ENCODE measurements around the gene UBE2E2.

DNA sequence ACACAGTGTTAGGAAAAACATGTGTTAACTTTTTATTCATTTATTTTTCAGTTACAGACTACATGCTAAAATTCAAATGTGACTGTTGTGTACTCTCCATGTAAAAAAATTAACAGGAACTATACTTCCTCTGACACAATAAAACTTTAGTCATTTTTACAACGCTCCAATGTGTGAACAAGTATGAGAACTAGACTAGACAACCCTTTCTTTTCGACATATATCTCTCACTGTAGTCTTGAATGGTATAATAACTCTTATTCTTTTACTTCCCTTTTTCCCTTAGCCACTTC lies 587.7 kb upstream of the UBE2E2 start:
- PRO-cap = no peak

DNA sequence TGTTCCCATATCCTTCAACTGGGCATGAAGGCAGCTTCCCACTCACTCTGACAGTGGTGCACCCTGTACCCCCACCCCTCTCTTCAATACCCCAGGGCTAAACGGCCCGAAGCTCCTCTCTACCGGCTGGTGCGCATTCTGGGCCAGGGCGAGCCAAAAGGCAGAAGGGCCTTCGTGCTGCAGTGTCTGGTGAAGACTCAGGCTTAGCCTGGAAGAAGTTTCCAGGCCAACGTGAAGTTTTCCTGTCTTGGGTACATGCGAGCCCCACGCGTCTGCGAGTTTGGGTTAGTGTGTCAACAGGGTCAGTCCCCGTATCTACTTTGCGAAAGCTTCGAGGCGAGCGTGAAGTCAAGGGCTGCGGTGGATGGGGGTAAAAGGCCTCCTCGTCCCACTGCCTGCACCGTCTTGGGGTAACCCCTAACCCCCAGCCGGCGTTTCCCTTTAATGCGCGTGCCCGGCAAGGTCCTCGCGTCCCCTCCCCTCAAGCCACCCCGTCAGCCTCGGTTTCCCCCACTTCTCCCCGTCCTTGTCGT lies 759 bp upstream of the UBE2E2 start:
- PRO-cap = no peak

DNA sequence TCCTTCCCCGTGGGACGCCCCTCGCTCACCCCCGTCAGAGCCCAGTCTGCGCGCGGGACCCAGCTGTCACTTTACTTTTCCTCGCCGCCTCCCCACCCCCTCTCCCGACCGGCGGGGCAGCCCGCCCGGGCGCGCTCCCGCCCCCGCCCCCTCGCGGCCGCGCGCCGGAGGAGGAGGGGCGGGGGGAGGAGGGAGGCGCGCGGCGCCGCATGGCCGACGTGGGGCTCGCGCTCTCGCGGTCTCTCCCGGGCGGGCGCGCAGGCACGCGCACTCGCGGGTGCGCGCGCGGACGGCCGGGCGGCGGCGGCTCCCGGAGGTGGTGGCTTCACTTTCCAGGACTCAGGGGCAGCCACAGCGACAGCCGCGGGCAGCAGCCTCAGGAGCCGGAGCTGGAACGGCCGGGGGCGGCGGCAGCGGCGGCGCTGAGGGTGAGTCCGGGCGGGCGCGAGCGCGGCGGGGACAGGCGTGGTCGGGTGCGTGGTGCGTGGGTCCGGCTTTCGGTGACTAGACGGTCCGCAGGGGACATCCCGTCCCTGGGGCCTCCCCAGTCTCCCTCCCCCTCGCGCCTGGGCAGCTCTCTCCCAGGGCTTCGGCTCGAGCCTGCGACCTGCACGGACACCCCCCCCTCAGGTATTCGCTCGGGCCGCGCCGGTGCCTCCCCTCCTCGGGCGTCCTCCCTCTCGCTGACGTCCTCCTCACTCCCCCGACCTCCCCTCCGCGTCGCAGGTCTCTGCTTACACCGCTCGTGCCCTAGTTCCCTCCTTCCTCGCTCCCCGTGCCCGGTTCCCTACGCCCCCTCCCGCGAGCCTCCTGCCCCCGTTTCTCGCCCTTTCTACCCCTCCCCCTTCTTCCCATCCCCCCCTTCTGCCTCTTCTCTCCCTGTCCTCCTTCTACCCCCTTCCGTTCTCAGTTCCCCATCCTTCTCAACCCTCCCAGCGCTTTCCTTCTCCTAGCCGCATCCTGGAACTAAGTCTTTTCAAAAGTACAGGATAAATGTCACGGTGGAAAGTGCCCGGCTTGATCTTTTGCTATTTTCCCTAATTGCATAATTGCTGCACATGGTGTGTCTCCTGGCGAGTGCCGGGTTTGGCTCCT lies at the start of gene UBE2E2:
TSS of gene UBE2E2 (plus strand) at position 493 of the 1,095 bp plus-strand sequence.
- PRO-cap = bidirectional peak, plus-strand start at position 270 of the sequence, minus-strand start at position 103 of the sequence; bidirectional peak, plus-strand start at position 698 of the sequence, minus-strand start at position 724 of the sequence

- PRO-cap = no peak
Observed at GRCh38 chr3:23264566-23265283, 61.6 kb downstream of the UBE2E2 start.

DNA sequence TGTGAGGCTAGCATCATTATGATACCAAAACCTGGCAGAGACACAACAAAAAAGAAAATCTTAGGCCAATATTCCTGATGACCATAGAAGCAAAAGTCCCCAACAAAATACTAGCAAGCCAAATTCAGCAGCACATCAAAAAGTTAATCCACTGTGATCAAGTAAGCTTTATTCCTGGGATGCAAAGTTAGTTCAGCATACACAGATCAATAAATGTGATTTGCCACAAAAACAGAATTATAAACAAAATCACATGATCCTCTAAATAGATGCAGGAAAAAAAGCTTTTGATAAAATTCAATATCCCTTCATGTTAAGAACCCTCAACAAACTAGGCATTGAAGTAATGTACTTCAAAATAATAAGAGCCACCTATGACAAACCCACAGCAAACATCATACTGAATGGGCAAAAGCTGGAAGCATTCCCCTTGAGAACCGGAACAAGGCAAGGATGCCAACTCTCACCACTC lies 161.7 kb downstream of the UBE2E2 start:
- PRO-cap = no peak

GRCh38 chr3:23740296-23741004 lies 65.3 kb upstream of the UBE2E1 start:
- PRO-cap = no peak

DNA sequence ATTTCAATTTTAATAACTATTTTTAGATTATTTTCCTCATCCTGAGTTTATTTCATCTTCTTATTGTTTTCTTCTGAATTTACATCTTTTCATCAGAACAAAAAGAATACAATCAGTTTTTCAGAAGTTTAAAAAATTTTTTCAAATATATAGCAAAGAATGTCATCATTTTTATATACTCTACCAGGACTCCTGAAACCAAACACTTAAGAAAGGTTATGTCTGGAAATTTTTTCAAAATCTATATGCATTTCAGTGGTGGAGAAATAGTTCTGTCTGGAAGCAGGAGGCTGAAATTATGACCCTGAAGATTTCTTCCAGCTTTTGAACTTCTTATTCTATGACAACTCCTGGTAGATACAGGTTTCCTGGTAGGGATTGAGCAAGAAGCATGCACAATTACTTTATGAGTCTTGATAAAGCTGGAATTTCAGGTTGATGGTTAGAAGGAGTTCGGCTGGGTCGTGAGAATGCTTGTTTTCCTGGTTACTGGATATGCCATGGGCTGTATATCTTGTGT lies 1.5 kb upstream of the UBE2E1 start:
- PRO-cap = unidirectional peak, plus-strand start at position 445 of the sequence

DNA sequence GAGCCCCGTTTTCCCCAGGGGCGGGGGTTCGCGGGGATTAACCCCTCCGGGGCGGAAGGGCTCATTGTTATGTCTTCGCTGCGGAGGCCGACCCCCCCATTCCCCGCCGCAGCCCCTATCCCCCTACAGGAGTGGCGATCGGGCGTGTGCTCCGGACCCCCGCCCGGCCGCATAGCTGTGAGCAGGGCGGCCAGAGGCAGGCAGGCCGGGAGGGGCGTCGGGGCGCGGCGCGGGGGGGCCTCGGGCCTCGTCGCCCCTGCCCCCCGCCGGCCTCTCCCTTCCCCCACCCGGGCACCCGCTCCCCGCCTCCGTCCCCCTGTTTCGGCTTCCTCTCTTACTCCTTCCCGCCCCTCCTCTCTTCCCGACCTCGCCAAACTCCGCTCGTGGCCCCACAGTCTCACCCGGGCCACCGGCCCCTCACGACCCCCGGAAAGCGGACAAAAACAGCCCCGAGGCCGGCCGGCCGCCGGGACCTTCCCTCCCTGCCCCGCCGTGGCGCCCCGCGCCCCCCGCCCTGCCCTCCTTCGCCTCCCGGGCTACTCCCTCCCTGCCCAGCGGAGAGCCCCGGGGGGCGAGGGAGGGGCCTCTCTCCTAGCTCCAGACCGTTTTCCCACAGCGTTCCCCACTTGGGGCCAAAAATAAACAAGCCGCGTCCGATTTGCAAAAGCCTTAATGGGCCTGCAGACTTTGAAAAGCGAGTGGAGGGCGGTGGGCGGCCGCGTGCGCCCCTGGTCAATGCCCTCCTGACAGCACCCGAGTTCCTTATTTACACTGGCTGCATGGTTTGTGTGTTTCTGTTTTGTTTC lies 866 bp downstream of the UBE2E1 start:
- PRO-cap = unidirectional peak, minus-strand start at position 773 of the sequence

DNA sequence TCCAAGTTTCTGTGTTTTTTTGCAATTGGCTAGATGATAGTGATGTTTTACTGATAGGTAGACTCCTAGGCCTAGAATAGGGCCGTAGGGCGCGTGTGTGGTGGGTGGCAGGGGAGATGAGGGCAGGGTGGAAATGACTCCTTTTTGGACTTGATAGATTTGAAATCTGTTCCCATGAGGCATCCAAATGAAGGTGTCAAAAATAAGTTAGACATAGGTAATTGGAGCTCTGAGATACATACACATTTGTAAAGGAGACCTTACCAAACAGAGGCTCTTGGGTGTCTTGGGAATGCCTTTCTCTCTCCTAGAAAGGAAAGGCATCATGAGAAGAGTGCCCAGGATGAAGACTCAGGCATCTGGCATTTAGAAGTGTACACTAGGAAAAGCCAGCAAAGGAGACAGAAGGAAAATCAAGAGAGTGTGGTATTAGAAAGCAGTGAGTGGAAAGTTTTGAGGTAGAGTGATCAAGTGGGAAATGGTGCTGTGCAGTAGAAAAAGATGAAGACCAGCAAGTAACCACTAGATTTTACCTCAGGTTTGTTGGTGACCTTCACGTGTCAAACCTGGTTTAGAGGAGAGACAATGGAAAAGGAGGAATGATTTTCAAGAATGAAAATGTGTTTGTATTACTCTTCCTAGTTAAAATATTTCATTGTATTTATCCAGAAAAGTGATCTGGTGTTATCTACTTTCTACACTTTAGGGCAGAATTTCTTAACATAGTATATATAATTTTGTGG lies 16.1 kb downstream of the UBE2E1 start:
- PRO-cap = no peak

GRCh38 chr3:24100869-24101442 lies 155.9 kb downstream of the NR1D2 start:
- PRO-cap = no peak

DNA sequence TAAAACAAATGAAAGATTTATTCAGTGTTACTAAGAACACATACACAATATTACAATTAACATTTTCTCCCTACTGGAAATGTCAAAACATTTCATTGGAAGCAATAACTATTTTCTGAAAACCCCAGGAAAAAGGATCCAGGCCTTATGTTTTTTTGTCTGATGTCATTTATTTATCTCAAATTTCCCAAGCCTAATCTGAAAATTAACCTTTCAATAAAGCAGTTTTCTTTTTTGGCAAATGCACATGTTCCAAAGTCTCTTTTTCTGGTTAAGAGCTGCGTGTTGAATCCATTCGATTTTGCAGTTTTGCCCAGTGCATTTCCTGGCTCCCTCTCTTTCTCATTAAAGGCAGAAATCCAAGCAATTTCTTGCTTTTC lies 222.3 kb downstream of the NR1D2 start:
- PRO-cap = no peak

GRCh38 chr3:24328942-24329777 lies 165.5 kb downstream of the THRB start:
- PRO-cap = no peak

GRCh38 chr3:24433649-24434359 lies 60.8 kb downstream of the THRB start:
- PRO-cap = no peak

- PRO-cap = no peak
Observed at GRCh38 chr3:24480187-24480775, 14.4 kb downstream of the THRB start.

- PRO-cap = no peak
Observed at GRCh38 chr3:27138153-27138403, 231.1 kb downstream of the NEK10 start.

DNA sequence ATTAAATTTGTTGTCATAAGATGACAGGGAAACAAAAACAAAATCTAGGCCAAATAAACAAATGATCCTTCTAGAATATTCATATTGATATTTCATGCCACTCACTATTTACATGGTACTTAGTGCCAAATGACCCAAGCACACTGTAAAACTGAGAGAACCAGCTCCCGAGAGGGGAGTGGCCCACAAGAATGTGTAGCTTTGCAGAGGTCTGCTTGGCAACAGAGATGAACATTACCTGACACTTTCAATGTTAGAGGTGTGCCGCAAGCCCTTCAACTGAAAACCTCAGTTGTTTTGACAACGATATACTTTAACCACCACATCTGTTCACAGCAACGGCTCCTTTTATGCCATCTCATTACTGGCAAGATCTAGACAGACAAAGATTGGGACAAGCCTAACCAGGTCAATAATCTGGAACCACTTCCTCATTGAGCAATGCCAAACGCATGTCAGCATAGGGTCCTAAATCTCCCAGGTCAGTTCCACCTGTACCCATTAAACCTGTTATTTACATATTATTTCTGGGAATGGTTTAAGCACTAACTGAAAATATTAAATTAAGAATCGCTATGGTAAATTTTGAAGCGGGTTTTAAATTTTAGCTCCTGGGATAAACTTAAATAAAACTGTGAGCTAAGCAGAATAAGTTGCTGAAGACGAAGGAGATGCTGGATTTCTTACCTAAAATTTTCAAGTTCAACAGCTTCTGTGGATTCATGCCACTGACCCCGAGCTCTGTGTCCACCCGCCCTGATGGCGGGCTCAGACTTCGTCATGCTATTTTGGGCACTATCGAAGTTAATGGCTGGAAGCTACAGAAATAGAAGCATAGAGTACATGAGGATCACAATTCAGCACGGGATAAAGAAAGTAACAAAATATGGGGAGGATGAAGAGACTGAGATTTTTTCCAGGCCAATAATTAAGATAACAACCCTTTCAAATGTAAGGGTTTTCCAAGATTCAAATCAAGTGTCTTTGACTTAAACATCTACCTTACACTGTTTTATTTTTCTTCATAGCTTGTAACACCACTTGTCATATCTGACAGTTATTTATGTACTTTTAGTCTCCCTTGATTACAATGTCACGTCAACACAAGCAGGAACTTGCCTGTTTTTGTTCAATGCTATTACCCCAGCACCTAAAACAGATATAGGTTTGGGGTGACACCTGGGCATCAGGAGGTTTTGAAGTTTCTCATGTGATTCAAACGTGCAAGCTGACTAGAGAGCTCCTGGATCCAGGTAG lies 23.4 kb downstream of the NEK10 start:
- PRO-cap = no peak

DNA sequence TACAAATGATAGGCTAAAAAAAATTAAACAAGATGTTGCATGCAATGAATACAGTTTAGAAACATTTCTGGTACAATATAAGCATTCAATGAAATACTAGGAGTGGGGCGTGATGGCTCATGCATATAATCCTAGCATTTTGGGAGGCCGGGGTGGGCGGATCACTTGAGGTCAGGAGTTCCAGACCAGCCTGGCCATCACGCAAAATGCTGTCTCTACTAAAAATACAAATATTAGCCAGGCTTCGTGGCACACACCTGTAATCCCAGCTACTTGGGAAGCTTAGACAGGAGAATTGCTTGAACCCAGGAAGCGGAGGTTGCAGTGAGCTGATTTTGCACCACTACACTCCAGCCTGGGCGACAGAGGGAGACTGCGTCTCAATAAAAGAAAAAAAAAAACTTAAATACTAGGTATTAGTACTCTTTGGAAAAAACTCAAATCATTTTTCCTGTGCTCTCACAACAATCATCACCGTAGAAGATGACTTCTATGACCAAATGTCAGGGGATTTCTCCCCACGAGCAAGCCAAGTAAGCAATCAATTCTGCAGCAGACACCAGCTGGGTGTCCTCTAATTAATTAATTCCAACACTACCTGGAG lies 15.4 kb downstream of the SLC4A7 start:
- PRO-cap = no peak

- PRO-cap = no peak
Observed at GRCh38 chr3:27622915-27623323, 99.2 kb downstream of the EOMES start.

GRCh38 chr3:27714720-27715051 lies 7.4 kb downstream of the EOMES start:
- PRO-cap = no peak

- PRO-cap = no peak
Observed at GRCh38 chr3:27721377-27722181, 544 bp downstream of the EOMES start.